Tibial artery (tissue), 1 donor: ENCODE measurements around the gene CTTNBP2.

DNA sequence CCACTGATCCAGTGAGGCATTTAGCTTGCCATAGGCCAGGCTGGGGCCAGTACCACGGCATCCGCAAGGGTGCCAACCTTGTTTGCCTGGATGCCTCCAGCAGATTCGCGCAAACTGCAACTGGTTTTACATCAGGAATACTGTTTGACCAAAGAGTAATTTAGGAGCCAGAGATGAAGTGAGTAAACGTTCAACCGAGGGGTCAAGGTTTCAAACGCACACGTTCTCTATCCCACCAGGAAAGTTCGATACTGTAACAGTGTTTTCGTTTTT lies 271 bp upstream of the MDFIC start:
- PRO-cap: no peak

- PRO-cap: no peak
Measured at GRCh38 chr7:114944761-114945260, 22.9 kb downstream of the MDFIC start.

GRCh38 chr7:114979293-114979770 lies 57.4 kb downstream of the MDFIC start:
- PRO-cap: no peak

GRCh38 chr7:114996593-114997481 lies 74.9 kb downstream of the MDFIC start:
- PRO-cap: no peak

DNA sequence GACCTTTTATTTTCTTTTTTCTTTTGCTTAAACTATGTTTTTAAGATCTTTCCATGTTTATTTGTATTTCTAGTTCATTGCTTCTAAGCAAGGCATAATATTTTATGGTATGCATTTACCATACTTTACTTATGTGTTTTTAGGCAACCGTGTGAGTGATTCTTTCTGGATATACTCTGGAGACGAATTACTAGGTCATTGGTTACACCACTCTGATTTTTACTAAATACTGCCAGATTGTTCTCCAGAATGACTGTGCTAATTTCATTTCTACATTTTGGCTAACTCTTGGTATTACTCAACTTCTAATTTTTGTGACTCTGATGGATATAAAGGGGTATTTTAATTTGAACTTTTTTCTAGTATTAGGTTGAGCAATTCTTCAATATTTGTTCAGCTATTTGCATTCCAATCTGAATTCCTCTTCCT lies 223.5 kb downstream of the MDFIC start:
- PRO-cap: no peak

GRCh38 chr7:116212009-116212645 lies 1.8 kb downstream of the TES start:
- PRO-cap: no peak

- PRO-cap: no peak
Measured at GRCh38 chr7:116354494-116355770, 144.6 kb downstream of the TES start.

- PRO-cap: no peak
Measured at GRCh38 chr7:116449403-116449823, 50.1 kb upstream of the CAV2 start.

DNA sequence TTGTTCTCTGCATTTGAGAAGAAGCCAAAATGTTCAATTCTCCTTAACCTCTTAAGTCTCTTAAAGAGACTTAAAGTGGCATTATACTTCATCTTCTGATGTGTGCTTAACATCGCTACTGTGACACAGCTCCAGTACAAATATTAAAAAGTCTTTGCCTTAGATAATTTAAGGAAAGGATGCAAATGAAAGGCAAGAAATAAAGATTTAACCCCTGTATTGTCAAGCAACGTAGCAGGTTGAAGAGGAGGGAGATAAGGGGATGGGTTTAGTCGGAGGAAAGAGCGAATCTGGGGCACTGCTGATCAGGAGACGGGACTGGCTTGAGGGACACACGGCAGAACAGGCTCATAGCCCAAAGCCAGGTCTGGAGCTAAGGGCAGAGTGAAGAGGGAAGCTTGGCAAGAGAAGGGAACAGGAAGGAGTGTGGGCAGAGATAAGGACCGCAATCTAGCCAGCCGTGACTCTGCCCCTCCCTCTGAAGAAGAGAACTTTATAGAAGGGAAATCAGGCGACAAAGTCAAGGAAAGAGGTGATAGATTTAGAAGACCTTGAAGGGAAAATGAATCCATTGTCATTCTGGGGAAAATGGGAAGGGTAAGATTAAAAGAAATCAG lies 67.5 kb downstream of the CAV1 start:
- PRO-cap: no peak

DNA sequence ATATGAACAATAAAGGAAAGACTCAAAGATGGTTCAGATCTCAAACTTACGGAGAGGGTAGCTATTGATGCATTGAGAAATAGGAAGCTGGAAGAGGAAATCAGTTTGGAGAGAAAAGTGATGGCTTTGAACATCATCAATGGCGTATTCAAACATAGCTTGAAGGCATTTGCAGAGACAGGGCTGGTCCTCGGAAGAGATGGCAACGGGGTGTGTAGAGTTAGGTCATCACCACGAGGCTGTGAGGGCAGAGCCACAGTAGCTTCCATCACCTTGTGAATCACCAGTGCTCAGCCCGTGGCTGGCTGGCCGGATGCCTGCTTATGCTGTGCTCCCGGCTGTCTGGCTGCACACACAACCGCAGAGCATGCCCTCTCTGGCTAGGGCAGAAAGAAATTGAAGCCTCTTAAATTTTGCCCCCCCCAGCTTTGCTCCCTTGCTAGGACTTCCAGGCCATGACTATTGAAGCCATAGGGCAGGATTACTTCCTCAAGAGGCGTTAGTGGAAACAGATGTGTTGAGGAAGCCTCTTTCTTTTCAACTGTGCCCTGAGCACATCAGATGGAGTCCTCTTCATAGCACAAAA lies 44.6 kb downstream of the MET start:
- PRO-cap: no peak

DNA sequence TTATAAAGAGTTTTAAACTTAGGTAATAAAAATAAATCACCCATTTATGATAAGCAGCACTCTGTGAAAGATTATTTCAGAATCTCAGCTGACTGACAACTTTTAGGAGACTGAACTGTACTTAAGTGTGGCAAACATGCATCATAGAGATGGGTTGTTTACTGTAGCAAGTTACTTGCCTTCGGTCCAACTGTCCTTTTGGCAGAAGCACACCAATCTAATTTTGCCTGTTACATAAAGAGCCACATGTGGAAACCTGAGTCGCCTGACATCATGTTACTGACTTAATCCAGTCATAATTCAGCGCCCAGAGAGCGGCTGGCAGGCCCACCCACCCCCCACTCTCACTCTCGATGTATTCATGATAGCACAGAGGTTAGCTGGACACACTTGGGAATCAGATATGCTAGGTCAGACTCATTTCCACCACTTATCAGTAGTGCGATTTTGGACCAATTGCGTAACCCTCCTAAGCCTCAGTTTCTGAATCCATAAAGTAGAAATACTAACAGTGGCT lies 57.3 kb upstream of the CAPZA2 start:
- PRO-cap: no peak

DNA sequence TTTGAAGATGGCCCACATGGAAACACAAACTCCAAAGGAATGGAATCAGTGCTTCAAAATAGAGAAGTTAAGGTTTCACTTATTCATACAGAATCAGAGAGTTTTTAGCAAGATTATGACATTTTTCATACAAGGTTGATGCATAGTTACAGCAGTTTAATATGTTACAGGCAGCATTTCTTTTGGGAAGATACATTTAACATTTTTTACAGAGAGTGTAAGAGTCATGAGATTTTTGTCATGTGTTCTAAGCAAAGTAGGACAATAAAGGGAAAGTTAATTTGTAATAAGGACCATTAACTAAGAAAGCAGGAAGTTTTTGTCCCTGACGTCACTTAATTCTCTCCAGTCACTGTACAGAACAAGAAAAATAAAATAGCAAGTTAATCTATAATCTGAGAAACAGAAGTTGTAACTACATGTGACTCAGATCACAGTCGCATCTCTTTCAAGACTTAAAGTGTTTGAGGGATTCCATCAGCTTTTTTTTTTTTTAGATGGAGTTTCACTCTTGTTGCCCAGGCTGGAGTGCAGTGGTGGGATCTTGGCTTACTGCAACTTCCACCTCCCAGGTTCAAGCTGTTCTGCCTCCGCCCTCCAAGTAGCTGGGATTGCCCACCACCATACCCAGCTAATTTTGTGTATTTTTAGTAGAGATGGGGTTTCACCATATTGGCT lies 49.5 kb upstream of the CAPZA2 start:
- PRO-cap: no peak

- PRO-cap: no peak
Measured at GRCh38 chr7:116834666-116835132, 27.7 kb upstream of the CAPZA2 start.

- PRO-cap: no peak
Measured at GRCh38 chr7:116871850-116872202, 9.4 kb downstream of the CAPZA2 start.

- PRO-cap: no peak
Measured at GRCh38 chr7:117110334-117111091, 157.2 kb downstream of the ST7 start.

DNA sequence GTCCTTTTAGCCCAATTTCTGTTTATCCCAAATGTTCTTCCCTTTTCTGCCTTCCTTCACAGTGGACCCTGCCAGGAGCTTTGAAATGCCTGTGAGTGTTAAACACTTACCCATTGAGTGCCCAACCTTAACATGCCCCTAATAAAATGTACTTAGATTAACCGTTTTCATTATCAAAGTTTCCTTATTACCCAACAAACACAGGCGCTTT lies 176.9 kb downstream of the CFTR start:
- PRO-cap: no peak

GRCh38 chr7:117762235-117763149 lies 110.7 kb downstream of the CTTNBP2 start:
- PRO-cap: no peak

- PRO-cap: no peak
Measured at GRCh38 chr7:117872538-117872863, 740 bp downstream of the CTTNBP2 start.

- PRO-cap: unidirectional peak, minus-strand start at chr7:117873176; unidirectional peak, minus-strand start at chr7:117873439; unidirectional peak, minus-strand start at chr7:117873575
Measured at GRCh38 chr7:117872864-117874018, at the start of gene CTTNBP2. Gene CTTNBP2, minus strand, starts transcription at chr7:117873441.

DNA sequence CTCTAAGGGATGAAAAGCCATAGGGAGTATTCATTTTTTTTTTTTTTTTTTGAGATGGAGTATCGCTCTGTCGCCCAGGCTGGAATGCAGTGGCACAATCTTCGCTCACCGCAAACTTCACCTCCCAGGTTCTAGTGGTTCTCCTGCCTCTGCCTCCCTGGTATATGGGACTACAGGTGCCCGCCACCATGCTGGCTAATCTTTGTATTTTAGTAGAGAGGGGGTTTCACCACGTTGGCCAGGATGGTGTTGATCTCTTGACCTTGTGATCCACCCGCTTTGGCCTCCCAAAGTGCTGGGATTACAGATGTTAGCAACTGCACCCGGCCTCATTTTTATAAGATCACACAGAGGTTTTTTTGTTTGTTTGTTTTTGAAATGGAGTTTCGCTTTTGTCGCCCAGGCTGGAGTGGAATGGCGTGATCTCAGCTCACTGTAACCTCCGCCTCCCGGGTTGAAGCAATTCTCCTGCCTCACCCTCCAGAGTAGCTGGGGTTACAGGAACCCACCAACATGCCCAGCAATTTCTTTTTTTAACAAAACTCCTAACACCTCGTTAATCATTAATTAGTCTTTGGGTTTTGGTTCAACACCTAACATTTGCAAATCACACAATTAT lies 1.6 kb upstream of the LSM8 start:
- PRO-cap: no peak